ENCODE measurements around the genes MXRA8, AURKAIP1 and ATAD3A.

DNA sequence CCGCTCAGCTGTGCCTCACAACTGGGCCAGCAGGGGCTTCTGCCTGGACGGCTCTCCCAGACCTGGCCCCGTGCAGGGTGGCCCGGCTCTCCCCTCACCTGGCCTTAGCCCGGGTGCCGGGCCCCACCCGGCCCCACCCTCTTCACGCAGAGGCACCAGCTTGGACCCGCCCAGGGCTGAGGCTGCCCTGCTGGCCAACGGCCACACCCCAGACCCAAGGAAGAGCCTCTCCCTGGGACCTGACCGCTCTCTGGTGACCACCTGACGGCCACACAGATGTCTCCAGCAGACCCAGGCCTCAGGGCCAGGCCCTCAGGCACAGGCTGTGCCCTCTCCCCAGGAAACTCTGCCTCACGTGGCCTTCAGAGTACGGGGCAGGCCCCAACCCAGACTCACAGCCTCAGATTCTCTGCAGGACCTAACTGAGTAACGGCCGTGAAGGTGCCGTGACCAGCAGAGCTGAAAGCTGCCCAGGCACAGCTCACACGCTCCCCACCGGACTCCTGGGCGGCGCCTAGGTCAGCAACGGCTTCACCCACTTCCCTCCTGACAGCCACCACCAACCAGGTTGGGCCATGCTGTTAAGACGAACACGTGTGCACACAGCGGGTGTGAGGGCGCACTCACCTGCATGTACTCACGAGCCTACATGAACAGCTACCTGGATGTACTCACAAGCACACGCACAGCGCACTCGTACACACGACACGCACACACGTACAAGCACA, 8.5 kb upstream of the TNFRSF4 start:
- PRO-cap: no peak

DNA sequence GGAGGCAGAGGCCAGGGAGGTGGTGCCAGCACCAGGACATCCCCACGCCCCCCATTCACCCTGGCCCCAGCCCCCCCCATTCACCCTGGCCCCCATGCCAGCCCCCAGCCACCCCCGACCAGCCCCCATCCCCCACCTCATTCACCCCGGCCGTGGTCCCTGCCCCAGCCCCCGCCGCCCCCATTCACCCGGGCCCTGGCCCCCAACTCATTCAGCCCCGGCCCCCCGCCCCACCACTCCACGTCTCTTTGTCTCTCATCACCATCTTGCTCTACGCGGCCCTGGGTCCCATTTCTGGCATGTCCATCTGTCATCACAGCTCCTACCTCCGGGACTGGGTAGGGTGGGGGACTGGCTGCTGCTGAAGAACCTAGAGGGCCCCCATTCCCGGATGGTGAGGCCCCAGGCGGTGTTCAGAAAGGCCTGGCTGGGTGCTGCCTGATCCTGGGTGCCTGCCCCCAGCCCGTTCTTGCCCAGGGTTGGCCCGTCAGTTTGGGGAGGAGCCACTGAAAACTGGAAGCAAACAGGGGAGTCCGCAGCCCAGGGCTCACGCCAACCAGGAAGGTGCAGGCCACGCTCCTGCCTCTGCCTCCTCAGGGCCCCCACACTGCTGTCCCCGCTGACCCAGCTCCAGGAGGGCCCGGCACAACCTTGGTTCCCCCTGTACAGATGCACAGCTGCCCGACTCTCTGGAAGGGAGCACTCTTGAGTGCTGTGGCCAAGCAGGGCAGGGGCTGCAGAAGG, 5.8 kb downstream of the C1QTNF12 start:
- PRO-cap: no peak

DNA sequence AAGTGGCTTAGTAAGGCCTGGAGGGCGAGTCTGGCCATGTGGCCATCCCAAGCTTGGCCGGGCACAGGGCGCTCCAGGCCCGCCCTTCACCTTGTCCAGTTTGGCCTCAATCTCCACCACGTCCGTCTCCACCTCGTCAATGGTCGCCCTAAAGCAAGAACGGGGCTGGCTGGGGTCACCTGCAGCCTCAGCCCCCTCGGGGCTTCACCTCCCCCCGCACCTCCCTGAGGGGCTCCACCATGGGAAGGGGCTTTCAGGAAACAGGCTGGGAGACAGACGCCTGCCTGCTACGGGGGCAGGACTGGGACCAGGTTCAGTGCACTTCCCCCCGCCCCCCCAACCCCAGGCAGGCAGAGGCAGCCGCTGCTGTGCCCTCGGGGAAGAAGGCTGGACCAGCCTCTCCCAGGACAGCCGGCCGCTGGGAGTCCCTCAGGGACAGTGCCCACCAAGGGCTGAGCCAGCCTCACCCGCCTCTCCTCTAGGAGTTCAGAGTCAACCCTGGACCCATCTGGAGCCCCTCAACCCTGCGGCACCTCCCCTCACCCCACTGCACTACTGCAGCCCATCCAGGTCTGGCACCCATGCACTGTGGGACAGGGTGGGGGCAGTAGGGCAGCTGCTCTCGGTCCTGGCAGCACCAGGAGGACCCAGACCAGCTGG, 3.6 kb downstream of the ACAP3 start:
- PRO-cap: no peak

DNA sequence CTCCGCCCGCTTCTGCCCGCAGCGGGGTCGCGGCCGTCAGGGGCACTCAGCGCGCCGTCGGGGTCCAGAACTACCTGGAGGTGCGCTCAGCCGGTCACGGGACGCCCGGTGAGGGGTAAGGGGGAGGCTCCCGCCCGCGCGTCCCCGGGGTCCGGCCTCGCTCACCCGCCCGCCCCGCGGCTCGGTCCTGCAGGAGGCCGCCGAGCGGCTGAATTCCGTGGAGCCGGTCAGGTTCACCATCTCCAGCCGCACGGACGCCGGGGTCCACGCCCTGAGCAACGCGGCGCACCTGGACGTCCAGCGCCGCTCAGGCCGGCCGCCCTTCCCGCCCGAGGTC, 464 bp downstream of the PUSL1 start:
- PRO-cap: no peak

DNA sequence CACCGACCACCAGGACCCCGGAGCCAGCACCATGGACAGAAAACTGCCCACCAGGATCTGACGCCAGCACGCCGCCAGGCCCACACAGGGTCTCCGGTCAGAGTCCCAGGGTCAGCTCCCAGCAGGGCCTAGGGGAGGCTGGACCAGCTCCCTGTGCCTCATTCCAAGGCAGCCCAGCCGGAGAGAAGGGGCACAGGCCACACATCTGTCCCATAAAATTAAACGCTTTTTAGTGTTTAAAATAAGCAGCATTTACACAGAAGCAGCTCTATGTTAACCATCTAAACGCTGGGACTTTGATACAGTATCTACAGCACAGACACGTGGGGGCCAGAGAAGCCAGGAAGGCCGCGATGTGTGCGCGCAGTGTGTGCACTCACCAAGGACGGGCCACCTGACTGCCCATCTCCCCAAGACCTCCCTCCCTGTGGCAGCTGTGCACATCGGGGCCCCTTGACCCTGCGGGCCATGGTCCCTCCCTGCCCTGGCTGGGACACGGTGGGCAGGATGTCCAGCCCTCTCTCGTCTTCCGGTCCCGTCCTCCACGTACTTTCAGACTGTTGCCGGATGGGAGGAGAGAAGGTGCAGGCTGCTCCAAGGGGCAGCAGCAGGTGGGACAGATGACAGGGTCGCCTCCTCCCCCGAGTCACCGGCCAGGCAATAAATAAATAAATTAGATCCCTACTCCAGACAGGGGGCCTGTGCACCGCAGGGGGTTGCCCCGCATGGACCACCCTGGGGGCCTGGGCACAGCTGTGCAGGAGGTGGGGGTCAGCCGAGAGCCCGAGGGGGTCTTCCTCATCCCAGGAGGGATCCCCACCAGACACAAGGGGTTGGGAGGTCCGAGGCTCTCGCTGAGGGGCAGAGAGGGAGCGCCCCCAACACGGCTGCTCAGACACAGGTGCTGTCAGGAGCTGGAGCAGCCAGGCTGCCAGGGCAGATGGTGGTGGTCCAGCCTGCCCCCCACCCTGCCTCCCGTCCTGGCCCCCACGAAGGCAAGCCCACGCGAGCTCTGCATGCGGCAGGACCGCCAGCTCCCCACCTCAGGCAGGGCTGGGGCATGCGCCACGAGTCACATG, 4.3 kb downstream of the TAS1R3 start:
- PRO-cap: no peak

- PRO-cap: no peak
These were observed 3.6 kb upstream of the DVL1 start for GRCh38 chr1:1352658-1353453.

DNA sequence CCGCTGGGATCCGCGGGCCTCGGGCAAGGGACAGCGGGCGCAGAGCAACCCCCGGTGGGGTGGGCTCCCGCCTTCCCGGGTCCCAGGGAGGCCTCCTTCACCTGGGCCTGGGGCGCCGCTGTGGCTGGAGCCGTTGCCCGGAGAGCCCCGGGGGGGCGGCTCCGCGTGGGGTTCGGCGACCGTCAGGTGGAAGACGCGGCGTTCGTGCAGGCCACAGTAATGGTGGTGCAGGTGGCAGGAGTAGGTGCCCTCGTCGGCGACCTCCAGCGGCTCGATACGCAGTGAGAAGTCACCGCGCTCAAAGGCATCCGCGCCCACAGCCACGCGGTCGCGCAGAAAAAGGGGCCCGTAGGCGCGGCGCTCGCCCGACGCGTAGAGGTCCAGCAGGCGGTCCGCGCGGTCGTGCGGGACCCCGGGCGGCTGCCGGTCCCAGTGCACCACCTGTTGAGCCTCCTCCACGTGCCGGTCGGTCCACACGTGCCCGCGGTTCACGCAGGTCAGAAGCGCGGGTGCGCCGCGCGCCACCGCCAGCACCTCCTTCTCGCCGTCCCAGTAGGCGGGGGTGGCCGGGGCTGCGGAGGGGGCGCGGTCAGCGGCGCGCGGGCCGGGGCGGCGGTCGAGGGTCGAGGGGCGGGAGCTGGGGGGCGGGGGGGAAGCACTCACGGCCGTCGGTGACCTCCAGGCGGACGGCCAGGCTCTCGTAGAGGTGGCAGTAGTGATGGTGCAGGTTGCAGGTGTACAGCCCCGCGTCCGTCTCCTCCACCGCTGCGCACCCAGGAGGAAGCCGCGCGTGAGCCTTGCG, 3.6 kb downstream of the MXRA8 start:
- PRO-cap: bidirectional peak, plus-strand start at position 703 of the sequence, minus-strand start at position 554 of the sequence

DNA sequence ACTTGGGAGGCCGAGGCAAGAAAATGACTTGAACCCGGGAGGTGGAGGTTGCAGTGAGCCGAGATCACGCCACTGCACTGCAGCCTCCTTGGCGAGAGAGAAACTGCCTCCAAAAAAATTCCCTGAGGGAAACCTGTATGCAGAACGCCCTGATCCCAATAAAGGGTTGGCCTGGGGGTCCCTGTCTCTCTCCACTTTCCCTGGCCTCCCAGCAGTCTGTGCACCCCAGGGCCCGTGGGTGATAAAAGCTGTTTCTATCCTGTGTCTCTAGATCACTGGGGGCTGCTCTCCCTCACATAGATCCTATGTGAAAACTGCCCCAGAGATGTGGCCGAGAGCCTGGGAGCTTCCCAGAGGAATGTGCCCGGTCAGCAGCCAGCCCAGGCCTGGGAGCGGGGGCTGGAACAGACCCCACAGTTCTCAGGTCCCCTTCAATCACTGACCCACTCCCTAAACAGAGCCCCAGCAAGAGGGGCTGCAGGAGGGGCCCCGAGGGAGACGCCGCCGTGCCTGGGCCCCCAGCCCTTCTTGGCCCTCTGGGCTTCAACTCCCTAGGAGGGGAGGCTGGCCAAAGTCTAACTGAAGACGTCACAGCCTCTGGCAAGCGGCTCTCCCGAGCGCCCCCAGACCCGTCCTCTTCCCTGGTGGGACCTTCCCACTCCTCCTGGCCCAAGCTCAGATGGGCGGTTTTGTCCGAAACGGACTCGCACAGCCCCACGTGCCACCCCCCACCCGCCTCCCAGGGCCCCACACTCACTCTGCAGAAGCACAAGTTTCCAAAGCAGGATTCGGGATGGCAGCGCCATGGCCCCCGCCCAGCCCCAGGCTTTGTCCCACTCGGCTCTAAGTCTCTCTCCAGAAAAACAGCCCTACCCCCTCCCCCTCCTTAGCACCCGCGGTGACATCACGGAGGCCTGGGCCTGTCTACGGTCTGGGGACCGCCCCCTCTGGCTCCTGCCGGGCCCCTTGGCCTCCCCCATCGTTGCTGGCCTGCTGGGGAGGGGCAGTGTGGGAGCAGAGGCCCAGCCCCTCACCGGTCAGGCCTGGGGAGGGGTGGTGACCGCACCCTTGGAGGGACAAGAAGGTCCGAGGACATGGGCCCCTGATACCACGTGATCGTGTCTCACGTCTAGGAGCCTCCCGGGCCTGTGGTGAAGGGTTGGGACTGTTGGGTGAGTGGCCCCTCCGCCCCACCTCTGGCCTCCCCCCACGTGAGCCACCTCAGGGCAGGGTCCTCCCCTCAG, at the start of gene MXRA8:
Gene MXRA8 (minus strand): TSS at position 857 of the 1,244 bp plus-strand sequence.
- PRO-cap: bidirectional peak, plus-strand start at position 982 of the sequence, minus-strand start at position 845 of the sequence

DNA sequence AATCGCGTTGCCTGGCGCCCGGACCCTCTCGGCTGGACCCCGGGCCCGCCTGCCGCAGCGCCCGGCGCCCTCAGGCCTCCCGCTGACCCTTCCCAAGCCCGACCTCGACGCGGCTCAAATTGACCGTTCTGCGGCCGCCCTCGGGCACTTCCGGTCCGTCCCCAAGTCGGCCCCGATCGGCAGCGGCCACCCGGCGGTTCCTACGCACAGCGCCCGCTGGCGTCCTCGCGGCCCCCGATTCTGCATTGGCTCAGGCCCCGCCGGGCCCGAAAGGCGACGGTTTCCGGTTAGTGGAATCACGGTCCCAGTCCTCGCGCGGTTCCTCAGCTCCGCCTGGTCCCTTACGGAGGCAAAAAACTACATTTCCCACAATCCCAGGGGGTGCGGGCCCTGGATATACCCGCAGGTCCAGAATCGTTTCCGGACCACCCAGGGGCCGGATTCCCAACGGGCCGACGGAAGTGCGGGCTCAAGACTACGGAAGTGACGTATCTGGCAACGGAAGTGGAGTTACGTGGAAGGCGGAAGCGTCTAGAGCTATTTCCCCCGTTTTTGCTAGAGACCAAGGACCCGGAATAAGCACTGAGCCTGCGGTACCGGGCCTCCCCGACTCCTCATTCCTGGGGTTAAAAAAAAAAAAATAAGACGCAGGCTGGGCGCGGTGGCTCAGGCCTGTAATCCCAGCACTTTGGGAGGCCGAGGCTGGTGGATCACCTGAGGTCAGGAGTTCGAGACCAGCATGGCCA, at the start of gene AURKAIP1:
Gene AURKAIP1 (minus strand): TSS at position 157 of the 746 bp plus-strand sequence.
- PRO-cap: bidirectional peak, plus-strand start at position 546 of the sequence, minus-strand start at position 132 of the sequence

- PRO-cap: no peak
These were observed 9.9 kb upstream of the AURKAIP1 start for GRCh38 chr1:1384758-1385489.

DNA sequence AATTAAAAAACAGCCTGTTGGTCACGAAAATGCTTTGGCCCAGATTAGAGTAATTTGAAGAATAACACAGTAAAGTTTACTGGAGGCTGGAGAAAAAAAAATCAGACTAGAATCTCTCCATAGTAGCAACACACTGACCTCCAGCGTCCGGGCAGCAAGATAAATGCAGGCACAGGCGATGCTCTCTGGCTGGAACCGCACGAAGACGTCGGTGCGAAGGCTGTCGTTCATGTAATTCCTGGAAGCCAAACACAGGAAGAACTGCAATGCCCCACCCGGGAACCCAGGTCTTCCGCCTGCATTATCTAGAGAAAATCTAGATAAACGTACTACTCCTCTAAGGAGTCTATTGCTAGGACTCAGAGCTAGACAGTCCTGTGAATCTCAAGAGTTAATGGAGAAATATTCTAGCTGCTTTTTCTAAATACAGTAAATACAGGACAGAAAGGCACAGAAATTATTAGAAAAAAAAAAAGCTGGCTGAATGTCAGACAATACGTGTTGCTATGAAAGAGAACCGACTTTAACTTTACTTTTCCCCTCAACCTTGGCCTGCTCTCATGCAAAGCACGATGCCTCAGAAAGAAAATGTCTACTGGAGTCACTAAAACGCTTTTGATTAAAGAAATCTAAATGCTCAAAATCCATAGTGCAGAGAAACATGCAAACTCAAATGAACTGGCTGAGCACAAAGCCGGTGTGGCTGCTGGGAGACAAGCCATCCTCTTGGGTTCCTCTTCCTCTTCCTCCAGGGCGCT, 8.3 kb downstream of the CCNL2 start:
- PRO-cap: no peak

DNA sequence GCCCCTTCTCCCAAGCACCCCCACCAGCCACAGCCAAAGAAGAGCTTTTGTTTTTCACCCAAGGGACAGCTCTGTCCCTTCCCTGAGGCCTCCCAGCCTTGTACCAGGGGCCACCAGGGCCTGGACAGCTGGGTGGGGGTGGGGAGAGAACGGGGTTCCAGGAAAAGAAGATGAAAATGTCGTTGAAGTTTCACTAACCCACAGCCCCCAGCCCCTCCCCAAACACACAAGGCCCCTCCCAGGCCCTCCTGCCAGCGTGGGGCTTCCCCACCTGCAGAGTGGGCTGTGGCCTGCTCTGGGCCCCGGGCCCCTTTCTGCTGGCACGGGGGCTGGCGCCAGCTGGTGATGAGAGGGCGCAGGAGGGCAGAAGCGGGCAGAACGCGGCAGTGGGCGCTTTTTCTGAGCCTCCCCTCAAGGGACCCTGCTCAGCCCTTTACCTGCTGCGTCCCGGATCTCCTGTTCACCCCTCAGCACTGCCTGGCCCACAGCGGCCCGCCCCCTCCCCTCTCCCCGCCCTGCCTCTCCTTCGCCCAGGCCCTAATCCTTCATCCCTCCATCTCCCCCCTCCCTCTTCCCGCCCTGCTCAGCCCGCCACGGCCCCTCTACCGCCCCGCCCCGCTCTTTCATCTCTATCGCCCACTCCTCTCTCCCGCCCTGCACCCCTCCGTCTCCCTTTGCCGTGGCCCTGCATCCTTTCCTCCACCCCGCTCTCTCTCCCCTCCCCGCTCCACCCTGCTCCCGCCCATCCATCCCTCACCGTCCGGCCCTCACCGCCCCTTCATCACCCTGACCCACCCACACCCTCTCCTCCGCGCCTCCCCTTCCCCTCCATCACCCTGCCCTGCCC, 1.1 kb downstream of the TMEM88B start:
- PRO-cap: bidirectional peak, plus-strand start at position 664 of the sequence, minus-strand start at position 475 of the sequence

- PRO-cap: no peak
These were observed 1.6 kb downstream of the VWA1 start for GRCh38 chr1:1436910-1437570.

- PRO-cap: bidirectional peak, plus-strand start at chr1:1512175, minus-strand start at chr1:1511711
These were observed at the start of gene ATAD3A for GRCh38 chr1:1511627-1512796. Gene ATAD3A, plus strand, starts transcription at chr1:1512162.

DNA sequence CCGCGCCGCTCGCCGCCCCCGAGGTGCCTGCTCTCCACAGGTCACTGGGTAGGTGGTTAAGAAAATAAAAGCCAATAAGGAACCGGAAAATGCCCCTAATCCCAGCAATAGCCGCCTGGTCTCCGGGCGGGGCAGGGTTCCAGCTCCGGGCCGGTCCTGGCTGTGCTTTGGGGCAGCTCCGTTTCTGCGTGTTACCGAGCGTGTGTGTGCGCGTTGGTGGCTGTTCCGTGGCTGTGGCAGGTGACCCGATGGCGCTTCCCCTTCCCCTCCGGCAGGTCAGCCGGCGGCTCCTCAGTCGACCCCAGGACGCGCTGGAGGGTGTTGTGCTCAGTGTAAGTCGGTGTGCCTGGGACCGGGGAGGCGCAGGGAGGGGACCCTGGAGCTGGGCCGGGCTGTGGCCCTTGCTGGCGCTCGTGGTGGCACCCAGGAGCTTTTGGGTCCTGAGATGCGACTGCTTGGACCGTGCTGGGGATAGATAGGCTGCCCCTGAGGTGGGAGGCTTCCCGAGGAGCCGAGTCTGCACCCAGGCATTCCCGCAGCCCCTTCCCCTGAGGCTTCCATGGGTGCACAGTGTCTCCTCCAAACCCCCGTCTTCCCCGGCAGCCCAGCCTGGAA, 11.4 kb downstream of the ATAD3A start:
- PRO-cap: no peak

DNA sequence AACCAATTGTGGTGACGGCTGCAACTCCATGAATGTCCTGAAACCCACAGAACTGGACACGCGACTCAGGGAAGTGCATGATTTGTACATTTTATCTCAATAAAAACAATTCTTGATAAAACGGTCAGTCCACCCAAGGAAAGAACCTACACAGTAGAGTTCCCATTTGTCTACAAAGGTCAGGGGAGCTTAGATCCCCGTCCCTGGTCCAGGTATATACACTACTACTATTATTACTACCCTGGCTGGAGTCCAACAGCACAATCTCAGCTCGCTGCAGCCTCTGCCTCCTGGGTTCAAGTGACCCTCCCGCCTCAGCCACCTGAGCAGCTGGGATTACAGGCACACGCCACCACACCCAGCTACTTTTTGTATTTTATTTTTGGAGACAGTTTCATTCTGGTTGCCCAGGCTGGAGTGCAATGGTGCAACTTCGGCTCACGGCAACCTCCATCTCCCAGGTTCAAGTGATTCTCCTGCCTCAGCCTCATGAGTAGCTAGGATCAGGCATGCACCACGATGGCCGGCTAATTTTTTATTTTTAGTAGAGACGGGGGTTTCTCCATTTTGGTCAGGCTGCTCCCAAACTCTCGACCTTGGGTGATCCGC, 15.2 kb downstream of the SSU72 start:
- PRO-cap: no peak

DNA sequence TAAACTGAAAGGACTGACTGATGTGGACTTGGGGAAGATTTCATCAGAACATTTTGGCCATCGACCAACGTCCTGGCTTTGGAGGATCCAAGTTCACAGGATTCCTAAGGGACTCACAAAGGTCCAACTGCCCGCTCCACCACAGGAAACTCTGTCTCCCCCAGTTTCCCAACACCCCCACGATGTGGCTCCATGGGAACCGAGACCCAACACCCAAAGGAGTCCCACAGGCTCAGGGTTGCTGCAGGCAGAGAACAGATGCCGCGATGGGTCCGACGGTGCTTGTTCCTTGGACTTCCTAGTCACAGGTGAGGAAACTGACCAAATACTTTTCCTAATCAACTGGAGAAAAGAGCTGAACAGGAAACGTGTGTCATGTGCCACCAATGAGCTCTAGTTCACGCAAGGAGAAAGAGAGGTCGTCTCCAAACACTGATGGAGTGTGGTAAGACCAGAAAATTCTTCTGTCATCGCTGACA, 9.2 kb downstream of the SSU72 start:
- PRO-cap: no peak

DNA sequence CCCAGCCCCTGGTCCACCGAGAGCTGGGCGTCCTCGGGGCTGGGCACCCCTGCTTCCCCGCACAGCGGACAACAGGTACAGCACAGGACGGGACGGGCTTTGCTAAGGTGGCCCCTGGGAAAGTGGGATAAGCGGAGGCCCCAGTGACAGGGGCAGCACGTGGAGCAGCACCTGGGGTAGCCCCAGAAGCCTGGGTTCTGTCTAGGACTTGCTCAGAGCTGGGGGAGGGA, 2.7 kb downstream of the MMP23B start:
- PRO-cap: no peak

- PRO-cap: no peak
These were observed 12.2 kb downstream of the CDK11B start for GRCh38 chr1:1646512-1647015.

DNA sequence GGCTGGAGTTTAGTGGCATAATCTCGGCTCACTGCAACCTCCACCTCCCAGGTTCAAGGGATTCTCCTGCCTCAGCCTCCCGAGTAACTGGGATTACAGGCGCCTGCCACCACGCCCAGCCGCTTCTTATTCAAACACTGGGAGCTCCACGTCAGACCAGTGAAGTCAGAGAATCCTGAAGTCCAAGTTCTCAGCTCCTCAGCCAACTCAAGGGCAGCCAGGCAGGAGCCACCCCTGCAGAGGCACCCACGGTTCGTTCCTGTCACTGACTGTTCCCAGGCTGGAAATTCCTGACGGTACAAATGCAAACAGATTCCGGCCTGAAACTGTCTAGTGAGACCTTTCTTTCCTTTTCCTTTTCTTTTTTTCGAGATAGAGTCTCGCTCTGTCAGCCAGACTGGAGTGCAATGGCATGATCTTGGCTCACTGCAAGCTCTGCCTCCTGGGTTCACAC, 11.7 kb downstream of the SLC35E2B start:
- PRO-cap: no peak

Data from WTC11 (cell line).